ENCODE data around the genes LGI1 and CCNJ.

GRCh38 chr10:93473920-93474773 is 8.0 kb downstream of the MYOF start:
- PRO-cap, result no peak

GRCh38 chr10:93757516-93758105 is at the start of gene LGI1:
LGI1 (plus strand) TSS chr10:93757936.
- PRO-cap, result no peak

DNA sequence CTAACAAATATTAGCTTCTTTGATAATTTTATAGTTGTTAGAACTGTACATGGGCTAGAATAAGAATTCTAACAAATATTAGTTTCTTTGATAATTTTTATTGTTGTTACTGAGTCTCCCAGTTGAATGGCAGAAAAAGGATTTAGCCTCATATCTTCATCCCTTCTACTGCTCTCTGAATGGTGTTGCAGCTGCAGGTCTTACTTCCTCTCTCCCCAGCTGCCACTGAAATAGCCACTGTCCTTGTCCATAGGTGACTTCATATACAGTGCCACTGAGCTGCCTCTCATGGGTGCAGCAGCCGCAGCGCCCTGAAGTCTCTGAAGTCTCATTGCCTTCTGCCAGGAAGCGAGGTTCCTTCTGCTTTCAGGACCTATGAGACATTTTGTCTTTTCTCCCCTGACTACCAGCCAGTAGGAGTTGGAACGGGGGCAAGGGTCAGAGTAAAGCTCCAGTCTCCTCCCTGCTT is 6.8 kb downstream of the PLCE1 start:
- PRO-cap, result no peak

- PRO-cap, result no peak
These were observed 4.3 kb downstream of the NOC3L start for GRCh38 chr10:94358033-94359321.

DNA sequence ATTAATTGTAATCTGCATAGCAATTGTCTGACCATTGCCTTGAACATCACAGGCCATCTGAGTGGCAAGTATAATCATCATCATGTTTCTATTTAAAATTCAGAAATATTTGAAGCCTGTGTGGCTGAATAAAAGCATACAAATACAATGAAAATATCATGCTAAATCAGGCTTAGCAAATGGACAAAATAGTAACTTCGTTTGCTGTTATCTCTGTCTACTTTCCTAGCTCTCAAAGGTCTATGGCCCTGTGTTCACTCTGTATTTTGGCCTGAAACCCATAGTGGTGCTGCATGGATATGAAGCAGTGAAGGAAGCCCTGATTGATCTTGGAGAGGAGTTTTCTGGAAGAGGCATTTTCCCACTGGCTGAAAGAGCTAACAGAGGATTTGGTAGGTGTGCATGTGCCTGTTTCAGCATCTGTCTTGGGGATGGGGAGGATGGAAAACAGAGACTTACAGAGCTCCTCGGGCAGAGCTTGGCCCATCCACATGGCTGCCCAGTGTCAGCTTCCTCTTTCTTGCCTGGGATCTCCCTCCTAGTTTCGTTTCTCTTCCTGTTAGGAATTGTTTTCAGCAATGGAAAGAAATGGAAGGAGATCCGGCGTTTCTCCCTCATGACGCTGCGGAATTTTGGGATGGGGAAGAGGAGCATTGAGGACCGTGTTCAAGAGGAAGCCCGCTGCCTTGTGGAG is 3.3 kb downstream of the CYP2C9 start:
- PRO-cap, result no peak

GRCh38 chr10:95305824-95306520 is 15.2 kb upstream of the PDLIM1 start:
- PRO-cap, result no peak

DNA sequence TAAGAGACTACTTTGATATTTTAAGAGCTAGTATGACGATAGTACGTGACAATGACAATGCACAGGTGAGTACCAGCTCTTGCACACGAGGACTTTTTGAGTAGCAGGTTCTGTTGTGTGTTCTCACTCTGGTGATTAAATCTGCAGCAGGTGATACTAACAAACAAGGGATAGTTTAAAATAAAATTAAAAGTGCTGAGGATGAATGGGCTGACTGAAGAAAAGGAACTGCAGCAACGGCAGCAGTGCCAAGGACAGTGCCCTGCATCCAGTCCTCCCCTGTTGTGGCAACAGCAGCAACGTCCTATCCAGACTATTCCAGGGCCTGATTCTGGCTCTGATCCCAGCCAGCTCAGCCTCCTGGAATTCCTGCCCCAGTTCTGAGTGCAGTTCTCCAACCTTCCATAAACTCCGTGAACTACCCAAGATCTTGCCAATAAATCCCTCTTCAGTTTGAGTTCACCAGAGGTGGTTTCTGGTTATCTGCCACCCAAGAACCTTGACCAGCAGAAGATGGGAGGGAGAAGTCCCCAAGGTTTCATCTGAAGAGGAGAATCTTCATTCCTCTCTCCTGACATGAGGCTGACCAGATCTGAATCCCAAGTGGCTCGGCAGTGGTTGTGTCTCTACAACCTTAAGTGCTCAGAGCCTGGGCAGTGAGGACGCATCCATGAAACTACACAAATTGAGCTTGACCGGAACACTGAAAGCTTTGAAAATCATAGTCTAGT is 115.9 kb downstream of the SORBS1 start:
- PRO-cap, result no peak

- PRO-cap, result no peak
These were observed 94.0 kb downstream of the SORBS1 start for GRCh38 chr10:95467047-95467785.

- PRO-cap, result no peak
These were observed 61.5 kb downstream of the SORBS1 start for GRCh38 chr10:95499474-95500201.

DNA sequence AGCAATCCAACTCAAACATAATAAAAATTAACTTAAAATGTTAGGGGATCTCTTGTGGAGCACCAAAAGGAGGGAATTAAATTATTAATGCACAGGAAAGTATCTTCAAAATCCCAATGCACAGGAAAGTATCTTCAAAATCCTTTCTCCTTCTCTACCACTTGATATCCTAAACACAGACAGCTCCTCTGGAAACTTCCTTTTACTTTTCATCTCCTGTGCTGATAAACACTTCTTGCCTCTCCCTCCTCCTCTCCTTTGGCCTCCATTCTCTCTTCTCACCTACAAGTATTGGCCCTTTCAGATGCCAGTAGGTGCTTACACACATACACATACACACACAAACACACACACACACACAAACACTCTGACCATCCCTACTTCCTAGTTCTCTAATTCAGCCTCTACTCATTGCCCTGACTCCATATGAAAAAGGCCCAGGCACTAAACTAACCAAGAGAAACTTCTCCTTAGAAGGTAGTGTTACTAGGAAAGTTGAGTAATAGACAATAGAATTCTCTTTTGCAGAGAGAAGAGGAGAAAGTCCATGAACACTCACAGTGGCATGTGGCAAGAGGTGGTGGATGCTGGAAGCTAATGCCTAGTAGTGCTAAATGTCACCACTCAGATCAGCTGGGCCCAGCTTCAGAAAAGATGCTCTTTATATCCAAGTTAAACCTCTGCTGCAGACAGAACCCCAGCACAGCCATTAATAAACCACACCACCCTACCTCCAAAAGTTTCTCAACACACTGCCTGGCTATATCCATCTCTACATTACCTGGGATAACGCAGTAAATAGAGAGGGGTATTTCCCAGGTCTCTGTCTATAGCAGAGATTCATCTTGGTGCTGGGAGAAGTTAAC is 58.3 kb downstream of the SORBS1 start:
- PRO-cap, result no peak

GRCh38 chr10:95518661-95519592 is 42.2 kb downstream of the SORBS1 start:
- PRO-cap, result no peak

- PRO-cap, result no peak
These were observed 33.2 kb downstream of the SORBS1 start for GRCh38 chr10:95527828-95528517.

- PRO-cap, result no peak
These were observed 22.2 kb downstream of the SORBS1 start for GRCh38 chr10:95538910-95539397.

GRCh38 chr10:95541757-95542643 is 19.2 kb downstream of the SORBS1 start:
- PRO-cap, result no peak

- PRO-cap, result no peak
These were observed 17.6 kb downstream of the SORBS1 start for GRCh38 chr10:95543443-95544092.

GRCh38 chr10:95645936-95646640 is 10.4 kb downstream of the ALDH18A1 start:
- PRO-cap, result no peak

GRCh38 chr10:95655419-95656203 is 900 bp downstream of the ALDH18A1 start:
- PRO-cap, result no peak

DNA sequence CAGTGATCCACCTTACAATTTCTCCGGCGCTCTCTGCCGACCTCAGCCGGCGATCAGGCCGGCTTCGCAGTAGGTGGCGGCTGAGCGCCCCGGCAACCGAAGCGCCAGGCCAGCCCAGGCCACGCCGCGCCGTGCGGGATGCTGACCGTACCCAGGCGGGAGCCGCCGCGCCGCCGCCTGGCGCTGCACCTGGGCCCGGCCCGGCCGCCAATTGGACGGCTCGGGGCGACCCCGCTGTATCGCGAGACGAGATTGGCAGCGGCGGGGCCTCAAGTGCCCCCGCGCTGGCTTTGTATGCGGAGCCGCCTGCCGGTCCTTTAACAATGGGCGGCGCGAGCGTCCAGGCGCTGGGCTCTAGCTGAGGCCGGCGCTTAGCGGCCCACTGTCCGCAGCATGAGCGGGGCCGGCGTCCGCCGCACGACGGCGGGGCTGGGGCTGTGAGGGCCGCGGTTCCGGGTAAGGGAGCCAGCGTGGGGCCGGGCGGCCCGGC is at the start of gene CCNJ:
TSS of gene CCNJ (plus strand) at position 320 of the 490 bp plus-strand sequence.
- PRO-cap, result bidirectional peak, plus-strand start at position 320 of the sequence, minus-strand start at position 185 of the sequence

DNA sequence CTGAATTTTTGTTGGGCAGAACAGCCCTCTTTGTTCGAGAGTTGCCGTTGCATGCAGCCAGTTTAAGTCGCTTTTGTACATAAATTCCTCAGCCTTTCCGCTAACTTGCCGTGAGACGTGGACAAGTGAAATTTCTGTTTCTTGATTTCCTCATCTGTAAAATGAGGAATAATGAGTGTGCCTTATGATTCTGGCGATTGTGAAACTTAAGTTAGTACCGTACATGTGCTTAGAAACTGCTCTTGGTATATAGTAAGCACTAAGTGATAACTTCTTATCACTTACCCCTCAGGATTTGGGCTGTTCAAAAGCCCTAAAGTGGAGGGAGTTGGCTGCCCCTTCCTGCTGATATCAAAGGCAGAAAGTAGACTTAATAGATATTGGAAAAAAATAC is 1.4 kb downstream of the CCNJ start:
- PRO-cap, result no peak

- PRO-cap, result no peak
These were observed 11.0 kb upstream of the ZNF518A start for GRCh38 chr10:96119143-96119517.

Data from natural killer cell (primary cell).